Skin of body (tissue), 2 donors: Measurements from ENCODE around the genes XPA and COL15A1.

DNA sequence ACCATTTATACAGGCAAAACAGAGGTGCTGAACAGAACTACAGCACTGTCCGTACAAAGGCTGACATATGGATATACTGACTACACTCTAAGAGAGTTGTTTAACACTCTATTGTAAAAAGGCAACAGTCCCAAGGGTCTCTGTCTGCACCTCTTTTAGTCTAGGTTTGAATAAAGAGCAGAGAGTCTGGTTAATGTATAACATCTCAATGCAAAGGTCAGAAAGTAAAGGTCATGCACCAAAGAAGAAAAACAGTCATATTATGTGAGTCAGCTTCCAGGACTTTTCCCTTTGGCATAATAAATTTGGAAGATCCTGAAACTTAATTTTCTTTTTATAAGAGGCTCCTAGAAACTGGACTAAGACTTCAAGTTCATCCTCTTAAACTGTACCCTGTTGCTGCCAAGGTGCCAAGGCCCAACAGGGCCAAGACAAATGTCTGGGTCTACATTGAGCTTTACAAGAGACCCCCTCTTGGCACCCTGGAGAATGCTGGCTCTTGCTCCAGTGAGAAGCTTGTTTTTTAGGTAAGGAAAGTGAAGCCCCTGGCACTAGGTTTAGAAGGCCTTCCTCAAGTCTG lies 29.5 kb upstream of the TDRD7 start:
- RAMPAGE, long total RNA: no peak

DNA sequence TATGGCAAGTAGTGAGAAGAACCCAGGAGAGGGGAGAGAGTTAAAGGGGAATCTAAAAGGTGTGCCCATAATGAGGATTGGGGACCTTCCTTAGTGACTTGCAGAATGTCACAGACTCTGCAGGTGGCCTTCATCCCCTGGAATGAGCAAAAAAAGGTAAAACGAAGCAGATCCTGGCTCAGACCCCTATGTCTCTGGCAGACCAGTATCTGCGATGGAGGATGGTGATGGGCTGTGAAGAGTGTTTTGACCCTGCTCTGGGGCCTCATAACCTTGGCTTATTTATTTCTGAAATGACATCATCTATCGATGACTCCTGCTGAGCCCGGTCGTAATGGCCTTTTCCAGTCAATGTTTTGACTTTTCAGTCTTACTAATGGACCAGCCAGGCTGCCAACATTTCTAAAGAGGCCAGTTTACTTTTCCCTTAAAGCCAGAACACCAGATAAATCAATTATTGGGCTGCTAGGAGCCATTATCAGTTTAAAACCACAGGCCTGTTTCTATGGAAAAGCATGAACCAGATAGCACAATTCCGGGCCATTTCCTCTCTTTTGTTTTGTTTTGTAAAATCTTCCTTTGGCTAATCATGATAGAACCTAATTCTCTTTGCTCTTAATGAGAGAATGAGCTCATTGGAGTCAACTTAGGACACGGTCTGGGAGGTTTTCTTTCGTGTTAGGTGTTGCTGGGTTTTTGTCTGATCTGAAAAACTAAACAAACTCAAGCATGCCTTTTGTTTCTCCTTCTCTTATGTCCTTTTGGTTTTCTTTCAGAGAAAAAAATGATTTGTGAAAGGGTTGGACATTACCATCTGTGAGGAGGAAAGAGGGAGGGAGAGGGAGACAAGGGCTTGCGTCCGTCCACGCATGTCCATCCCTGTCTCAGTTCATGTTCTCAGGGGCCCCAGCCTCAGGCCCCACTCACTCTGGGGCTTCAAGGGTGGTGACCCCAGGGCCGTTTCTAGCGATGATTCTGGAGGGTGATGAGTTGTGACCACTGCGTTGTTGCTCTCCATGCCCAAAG lies 3.3 kb downstream of the TMOD1 start:
- RAMPAGE, long total RNA: no peak

GRCh38 chr9:97591962-97592686 lies 41.0 kb downstream of the TSTD2 start:
- RAMPAGE, long total RNA: no peak

DNA sequence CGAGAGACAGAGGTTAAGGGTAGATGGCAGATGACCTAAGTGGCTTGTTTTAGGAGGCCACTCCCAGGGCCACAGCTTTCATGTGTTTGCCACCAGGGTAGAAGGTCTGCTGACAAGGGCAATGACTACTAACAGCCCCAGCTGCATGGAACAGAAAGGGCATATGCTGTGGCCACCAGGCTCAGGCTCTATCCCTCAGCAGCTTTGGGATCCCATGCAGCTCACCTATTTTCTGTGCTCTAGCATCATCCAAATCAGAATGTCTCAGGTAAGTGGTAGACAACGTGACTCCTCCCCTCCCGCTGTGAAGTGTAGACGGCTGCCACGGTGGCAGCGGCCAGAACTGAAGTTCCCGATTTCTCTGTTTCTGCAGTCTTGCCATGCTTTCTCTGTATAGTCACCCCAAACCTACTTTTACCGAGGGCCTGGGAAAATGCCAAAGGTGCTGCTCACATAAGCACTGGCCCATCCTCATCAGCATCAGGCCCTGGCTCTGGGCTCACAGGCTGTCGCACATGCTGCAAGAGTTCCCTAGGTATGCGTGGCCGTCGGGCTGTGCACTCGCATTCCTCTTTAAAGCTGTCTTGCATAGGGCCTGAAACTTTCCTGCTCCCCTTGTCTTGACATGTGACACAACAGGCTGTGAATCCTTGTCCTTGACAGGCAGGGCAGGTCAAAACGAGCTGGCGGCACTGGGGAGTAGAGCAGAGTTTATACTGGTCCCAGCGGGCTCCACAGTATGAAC lies 31.0 kb downstream of the TSTD2 start:
- RAMPAGE, long total RNA: no peak

DNA sequence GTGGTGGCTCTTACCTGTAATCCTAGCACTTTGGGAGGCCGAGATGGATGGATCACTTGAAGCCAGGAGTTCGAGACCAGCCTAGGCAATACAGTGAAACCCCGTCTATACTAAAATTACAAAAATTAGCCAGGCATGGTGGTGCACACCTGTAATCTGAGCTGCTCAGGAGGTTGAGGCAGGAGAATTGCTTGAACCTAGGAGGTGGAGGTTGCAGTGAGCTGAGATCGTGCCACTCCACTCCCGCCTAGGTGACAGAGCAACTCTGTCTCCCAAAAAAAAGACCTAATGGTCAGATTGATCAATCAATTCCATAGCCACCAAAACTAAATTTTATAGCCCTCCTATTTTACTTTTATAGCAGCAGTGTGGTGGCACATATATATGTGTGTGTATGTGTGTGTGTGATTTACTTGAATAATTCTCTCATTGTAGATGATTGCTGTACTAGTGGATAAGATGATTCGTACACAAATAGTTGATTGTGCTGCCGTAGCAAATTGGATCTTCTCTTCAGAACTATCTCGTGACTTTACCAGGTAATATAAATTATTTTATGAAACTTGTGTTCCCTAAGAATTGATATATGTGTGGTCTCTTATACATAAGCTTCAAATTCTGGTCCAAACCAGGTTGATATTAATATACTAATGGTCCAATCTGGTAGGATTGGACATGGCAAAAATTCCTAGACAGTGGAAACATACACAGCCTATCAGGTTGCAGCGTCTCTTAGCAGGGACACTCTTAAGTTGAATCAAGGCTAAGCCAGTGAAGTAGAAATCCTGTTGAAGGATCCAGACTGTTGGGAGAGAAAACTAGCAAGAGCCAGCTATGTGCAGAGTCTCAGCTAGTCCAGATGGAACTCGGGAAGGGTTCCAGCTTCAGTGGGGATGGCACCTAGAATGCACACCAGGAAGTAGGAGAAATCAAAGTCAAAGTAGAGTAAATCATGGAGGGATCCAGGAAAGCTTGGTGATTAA lies 30.6 kb downstream of the NCBP1 start:
- RAMPAGE, long total RNA: no peak

GRCh38 chr9:97696608-97697821 lies at the start of gene XPA:
Gene XPA, minus strand, starts transcription at chr9:97697340.
- RAMPAGE, long total RNA: no peak

GRCh38 chr9:97740889-97741924 lies 44.1 kb upstream of the XPA start:
- RAMPAGE, long total RNA: no peak

DNA sequence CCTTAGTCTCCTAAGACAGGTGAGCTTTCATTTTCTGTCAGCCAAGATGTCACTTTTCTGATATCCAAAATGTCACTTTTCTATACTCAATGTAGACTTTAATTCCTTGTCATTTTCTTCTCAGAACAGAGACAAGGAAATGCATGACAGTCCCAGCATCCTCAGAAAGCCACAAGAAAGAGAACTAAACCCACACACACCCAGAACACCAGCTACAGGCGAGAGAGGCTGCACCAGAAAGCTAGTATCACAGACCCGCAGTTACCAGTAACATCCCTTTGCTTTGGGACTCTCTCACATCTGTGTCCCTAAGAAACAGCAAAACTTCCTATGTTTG lies 17.1 kb downstream of the TRMO start:
- RAMPAGE, long total RNA: no peak

DNA sequence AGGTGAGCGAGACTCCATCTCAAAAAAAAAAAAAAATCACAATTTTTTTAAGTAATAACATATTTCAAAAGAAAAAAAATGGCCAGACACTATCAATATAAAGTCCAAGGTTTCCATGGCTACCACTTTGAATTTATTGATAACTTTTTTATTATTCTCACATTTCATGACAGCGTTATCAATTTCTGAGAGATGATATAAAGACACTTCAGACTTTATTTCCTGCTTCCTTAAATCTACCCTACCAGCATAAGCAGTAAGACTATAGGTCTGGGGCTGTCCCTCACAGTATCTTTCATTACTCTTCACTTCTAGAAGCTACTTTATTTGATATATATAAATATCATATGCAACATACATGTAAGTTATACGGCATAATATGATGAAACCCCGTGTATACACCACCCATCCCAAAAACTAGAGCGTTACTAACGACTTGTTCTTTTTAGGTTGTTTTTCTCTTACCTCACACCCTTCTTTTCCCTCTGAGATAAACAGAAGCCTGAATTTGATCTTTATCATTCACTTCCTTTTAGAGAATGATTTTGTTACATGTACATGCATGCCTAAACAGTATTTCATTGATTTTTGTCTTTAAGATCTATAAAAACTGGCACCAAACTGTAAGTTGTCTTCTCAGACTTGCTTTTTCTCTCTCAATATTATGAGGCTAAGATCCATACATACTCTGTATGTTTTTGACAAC lies 3.8 kb downstream of the TRMO start:
- RAMPAGE, long total RNA: no peak

GRCh38 chr9:97980436-97980916 lies 2.7 kb upstream of the ANP32B start:
- RAMPAGE, long total RNA: no peak

DNA sequence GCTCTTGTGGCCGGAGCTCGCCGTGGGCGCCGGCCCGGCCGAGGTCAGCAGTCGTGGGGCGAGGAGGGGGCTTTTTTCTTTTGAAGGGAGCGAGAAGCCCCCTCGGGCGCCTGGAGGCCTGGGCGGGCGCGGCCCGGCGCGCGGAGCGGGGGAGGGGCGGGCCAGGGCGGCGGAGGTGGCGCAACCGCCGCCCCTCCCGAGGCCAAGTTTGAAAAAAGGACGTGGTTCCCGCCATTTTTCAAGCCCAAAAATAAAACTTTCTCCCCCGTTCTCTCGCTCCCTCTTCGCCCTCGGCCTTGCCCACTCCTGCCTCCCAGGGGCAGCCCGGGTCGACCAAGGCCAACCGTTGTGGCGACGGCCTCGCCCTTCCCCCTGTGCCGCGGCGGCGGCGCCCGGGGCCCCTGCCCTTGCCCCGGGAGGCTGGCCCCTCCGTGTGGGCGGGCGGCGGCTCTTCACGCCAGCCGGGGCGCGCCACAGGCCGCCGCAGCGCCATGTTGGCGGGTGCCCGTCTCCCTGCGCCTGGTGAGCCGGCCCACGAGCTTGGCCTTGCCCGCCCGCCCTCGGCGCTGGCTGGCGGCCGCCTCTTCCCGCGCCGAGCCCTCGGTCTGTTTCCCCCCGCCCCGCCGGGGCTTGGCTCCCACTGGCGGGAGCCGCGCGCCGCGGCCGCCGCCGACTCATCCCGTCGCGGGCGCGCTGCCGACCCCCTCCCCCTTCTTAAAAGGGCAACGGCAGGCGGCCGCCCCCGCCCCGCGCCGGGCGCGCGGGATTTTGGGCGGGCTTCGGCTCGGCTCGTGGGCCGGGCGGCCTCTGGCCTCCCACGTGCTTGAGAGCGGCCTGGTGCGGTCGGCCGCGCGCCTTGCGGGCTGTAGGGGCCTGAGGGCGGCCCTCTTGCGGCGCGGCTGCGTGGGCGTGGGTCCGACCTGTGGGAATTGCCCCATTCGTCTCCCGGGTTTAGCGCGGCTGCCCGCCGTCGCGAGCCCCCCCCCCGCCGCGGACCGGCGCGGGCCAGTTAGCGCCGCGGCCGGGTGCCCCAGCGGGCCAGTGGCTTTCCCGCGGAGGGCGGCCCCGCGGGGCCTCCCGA lies 1.3 kb downstream of the ANP32B start:
- RAMPAGE, long total RNA: no peak

DNA sequence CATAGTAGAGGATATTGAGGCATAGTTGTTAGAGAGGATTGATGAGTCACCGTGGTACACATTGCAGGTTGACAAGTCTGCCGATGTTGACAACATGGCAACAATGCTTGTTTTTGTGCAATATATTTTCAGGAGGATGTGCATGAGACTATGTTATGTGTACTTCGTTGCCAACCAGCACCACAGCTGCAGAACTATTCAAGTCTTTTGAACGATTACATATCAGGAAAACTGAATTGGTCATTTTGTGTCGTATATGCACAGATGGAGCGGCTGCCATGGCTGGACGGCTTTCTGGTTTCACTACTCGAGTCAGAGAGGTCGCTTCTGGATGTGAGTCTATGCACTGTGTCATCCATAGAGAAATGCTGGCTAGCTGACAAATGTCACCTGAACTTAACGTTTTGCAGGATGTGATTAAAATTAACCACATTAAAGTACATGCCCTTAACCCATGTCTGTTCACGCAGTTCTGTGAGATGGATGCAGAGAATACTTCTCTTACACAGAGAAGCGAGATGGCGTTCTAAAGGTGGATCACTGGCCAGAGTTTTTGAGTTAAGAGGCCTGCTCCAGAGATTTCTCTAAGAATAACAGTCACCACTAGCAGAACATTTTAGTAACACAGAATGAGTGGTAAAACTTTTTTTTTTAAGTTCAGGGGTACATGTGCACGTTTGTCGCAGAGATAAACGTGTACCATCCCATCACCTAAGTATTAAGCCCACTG lies 24.4 kb downstream of the ANP32B start:
- RAMPAGE, long total RNA: no peak

GRCh38 chr9:98099598-98100424 lies 19.2 kb downstream of the TRIM14 start:
- RAMPAGE, long total RNA: no peak

- RAMPAGE, long total RNA: no peak
These were observed 27.3 kb upstream of the TRIM14 start for GRCh38 chr9:98146102-98146893.

GRCh38 chr9:98183143-98183629 lies 9.3 kb downstream of the CORO2A start:
- RAMPAGE, long total RNA: no peak

DNA sequence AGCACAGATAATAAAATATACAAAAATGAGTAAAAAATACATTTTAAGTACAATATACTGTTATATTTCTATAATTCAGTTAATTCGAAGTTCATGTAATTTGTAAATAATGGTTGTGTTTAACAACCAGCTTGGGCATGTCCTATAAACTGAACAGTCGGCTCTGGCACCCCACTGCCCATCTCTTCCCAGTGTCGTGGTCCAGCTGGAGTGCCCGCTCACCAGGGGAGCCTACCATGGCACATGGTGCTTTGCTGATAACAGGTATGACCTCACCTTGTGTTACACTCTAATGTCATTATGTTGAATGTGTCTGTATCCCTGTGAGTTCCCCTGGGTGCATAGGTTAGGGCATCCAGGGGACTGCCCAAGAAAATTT lies 42.6 kb downstream of the ANKS6 start:
- RAMPAGE, long total RNA: no peak

DNA sequence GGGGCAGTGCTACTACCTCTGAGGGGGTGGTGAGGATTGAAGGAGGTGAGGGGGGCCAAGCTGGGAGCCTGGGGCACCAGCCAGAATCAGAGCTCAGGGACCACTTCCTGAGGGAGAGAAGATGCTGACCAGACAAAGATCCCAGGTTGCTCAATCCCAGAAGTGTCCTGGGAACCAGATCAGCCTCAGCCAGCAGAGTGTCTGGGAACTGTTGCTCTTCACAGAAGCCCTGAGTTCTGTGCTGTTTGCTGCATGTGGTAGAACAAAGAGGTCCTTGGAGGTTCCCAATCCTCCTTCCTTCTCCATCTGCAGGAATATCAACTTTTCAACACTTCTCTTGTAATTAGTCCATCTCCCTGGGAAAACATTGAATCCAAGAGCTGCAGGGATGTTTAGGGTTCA lies 56.8 kb downstream of the GALNT12 start:
- RAMPAGE, long total RNA: no peak

GRCh38 chr9:98866445-98867412 lies 59.3 kb downstream of the GALNT12 start:
- RAMPAGE, long total RNA: no peak

DNA sequence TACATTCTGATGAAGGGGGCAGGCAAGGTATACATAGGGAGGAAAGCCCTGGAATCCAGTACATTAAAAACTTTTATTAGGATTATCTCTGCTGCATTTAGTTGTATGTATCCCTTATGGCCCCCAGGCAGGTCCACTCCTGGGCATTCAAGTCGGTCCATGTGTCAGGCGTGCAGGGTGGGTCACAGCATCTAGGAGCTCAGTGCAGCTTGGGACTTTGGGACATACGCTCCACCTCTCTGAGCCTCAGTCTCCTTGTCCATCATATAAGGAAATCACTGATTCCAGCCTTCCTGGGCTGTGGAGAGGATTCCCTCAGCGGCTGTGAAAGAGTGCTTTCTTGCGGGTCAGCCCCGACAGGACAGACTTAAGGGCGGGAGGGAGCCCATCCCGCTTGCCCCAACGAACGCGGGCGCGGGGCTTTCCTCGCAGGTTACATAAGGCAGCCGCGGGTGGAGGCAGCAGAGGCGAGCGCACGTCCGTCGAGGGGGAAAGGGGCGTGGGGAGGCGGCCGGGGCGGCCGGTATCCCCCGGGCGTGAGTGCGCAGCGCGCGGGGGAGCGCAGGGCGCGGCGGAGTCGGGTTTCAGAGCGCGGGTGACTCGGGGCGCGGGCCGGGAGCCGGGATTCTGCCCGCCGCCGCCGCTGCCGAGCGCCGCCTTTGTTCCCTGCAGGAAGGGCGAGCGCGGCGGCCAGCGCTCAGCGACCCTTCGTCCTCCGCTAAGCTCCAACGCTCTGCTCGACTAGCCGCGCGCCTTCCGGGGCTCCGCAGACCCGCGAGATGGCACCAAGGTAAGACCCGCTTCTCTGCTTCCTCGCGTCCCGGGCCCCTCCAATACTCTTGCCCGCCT lies at the start of gene COL15A1:
Gene COL15A1, plus strand, starts transcription at position 625 of the 849 bp plus-strand sequence.
- RAMPAGE, long total RNA: no peak

GRCh38 chr9:98955201-98955645 lies 11.5 kb downstream of the COL15A1 start:
- RAMPAGE, long total RNA: no peak